Smooth muscle cell (in vitro differentiated cells): Measurements from ENCODE around the gene CXCR2.

DNA sequence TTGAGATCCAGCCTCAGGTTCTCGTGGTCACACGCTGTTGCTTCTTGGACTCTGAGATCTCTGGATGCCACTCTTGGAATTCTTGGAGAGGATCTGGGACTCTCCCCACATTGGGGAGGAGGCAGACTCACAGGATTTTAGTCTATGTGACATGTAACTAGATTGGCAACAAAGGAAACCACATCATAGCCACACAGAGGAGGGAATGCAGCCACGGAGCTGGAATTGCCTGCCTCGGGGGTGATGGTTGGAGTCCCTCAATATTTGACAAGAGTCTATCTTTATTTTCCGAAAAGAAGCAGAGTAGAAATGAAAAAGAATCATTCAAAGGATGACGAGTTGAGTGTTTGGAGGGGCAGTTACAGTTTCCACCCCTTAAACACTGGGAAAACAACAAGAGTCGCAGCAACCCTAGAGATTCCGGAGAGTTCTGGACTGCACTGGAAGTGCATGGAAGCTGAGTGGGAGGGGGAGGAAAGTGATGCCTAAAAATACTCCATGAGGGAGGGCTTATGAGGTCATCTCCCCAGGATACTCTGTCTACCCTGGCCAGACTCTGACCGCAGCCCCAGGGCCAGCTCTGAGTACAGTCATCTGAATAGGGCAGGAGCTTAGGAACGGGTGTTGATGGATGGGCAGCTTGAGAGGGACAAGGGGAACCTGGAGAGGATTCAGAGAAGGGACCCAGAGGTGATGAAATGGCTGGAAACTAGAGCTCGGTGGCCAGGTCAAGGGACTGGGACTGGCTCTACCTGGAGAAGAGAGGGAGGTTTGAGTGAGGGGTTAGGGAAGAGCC lies 79.1 kb upstream of the IGFBP5 start:
- RAMPAGE, long total RNA: no peak

DNA sequence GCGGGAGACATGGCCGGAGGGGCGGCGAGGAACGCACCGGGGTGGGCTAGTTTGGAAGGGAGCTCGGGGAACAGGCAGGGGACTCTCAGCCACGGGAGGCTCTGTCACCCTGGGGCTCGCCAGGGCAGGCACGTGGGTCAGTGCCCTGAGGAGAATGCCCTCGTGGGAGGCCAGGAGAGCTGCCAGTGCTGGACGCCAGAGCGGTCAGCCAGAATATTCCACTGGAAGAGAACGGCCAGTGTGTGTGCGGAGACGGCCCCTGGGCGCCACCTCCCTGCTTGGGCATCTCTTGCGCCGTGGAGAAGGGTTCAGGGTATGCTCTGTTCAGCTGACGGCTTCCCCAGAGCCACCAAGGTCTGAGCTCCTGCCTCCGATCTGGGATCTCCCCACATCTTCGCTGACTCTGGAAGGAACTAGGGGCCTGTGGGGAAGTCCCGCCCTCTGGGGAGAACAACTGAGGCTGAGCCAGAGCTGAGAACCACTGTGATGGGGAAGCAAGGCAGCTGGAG lies 49.4 kb downstream of the TNP1 start:
- RAMPAGE, long total RNA: no peak

DNA sequence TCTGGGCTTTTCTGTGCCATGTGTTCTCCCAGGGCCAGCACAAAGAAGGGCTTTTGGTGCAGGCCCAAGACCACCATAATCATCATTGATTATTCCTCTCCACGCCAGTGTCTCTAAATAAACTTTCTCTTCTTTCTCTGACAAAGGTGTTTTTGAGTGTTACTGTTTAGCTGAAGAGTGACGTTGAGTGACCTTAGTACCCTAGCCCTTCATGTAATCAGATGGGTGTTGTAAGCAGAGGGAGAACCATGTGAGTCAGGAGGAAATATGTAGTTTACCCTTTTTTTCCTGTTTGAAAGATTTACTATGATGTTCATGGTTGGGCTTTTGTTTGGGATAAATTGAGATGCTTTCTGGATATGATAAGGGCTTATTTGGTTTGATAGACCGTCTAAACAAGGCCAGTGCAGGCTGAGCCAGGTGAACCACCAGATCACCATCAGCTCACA lies 11.7 kb upstream of the TNP1 start:
- RAMPAGE, long total RNA: no peak

DNA sequence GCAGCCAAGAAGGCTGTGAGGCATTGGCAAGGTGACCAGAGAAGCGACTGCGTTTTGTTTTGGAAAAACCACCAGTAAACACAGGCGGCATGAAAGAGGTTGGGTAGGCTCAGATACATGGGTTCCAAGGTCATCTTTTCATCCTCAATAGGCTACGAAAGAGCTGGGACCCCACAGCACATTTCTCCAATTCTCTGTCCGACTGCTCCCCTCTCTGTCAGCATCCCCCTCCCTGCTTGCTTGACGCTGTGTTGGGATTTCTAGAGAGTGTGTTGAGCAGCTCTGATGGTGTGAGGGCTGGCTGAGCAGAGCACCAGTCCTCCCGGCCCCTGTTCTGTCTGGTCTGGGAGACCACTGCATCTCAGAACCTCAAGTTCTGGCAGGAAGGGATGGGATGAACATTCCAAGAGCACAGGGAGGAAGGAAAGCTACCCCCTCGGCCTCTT lies 74.0 kb upstream of the TNP1 start:
- RAMPAGE, long total RNA: no peak

- RAMPAGE, long total RNA: no peak
Measured at GRCh38 chr2:217075387-217075632, 215.4 kb upstream of the TNP1 start.

DNA sequence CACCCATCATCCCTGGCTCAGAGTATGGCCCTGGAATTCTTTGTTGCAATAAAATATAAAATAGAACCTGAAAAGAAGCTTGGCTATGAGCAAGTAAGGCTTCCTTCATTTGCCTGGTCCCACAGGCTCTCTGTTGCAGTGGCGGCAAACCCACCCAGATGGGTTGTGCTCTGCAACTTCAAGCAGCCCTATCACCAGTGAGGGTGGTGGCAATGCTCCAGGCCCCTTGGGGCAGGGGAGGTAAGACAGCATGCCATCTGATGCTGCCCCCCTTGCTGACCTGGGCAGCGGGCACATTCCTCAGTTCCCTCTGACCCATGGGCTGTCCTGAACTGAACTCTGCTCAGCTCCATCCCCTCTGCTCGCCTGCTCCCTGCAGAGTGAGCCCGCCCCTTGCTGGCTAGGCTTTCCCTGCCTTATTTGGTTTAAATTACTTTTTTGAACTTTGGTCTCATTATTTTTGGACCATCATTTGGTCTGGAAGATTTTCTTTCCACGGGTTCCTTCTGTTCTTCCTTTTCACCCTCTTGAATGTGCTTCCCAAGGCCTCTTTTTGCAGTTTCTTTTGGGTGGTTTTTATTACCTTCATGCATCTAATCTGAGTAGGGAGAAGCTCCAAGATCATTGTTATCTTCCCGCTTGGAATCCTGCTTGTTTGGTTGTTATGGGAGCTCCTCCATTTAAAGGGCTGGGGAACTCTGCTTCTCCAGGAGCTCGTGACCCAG lies 565.5 kb downstream of the TNS1 start:
- RAMPAGE, long total RNA: no peak

DNA sequence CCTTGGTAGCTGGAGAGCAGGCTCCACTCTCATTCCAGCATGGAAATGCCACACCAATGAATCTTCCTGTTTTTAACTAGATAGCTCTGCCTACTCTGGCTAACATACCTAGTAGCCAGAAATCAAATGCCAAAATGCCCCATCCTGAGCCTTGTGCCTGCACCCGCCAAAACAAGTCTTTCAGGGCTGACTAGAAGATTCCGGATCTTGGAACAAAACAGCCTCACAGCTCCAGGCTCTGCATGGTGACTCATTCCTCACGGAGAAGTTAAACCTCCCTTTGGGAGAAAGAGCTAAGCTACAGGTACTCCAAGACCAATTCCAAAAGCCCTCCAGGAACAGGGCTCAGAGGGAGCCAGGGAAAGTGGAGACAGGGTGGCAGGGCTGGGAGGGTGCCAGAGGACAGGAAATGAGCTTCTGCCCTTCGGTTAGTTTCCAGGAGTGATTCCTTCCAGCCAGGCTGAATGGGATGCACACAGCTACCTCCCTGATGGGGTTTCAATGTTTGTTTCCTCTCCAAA lies 295.7 kb downstream of the TNS1 start:
- RAMPAGE, long total RNA: no peak

DNA sequence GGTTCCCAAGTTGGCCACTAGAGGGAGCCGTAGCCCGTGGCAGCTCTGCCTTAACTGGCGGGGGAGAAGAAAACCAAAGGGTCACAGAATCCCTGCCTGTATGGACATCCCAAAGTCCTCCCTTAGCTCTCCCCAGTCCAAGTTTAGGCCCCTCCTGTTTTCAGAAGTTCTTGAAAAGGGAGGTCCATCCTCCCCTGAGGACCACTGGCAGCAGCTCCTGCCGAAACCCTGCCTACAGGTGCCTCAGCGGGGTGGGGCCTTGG lies 213.5 kb downstream of the TNS1 start:
- RAMPAGE, long total RNA: no peak

DNA sequence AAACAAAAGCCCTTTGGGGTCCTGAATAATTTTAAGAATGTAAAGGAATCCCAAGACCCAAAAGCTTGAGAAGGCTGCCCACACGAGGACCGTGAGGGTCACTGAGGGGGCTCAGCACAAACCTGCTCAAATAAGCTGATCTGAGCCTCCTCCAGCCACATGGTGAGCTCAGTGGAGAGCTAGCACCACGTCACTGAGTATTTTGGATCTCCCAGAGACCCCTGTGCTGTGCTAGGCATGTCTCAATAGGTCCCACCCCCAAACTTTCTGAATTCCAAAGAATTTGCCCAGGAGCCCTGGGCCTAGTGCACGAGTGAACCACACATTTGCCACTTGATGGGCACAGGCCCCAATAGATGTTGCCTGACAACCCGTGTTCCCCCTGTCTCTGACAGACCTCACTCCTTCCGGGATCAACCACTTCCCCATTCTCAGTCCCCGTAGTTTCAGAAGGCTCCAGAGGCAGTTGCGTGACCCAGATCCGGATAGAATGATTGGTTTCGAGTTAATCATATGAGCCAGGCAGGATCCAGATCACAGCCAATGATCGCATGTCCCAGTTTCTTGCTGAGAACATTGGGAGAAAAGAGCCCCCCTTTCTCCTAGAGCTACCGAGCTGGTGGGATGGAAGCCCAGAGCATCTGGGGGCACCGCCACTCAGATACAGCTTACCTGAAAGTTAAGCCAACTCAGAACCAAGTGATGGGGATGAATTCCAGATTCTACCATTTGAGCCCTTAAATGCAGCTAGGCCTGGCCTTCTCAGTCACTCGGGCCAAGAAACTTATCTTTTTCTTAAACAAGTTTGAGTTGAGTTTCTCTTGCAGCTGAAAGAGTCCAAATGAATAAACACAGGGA lies 203.8 kb downstream of the TNS1 start:
- RAMPAGE, long total RNA: no peak

DNA sequence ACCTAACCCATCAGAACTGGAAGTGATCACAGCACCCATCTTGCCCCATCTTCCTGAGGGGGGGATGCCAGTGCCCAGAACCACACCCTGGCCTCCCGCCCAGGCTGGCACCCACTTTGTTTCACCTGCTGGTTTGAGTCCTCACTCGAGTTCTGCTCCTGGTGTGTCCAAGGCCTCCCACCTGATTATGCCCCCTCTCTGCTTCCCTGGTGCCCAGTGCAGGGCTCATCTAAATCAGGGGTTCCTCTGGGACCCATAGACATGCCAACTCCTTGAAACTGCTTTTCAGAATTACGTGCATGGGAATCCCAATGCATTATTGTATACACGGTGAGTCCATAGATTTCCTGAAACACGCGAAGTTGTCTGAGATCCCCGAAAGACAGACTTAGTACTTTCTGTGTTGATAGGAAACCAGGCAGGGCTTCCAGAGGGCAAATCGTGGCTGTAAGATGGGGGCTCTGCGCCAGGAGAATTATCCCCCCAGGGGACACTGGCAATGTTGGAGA lies 174.3 kb downstream of the TNS1 start:
- RAMPAGE, long total RNA: no peak

- RAMPAGE, long total RNA: no peak
Measured at GRCh38 chr2:217853398-217854162, 149.2 kb downstream of the TNS1 start.

- RAMPAGE, long total RNA: no peak
Measured at GRCh38 chr2:217879029-217879402, 123.8 kb downstream of the TNS1 start.

GRCh38 chr2:217939449-217940261 lies 63.1 kb downstream of the TNS1 start:
- RAMPAGE, long total RNA: no peak

GRCh38 chr2:217992995-217993639 lies 9.7 kb downstream of the TNS1 start:
- RAMPAGE, long total RNA: no peak

- RAMPAGE, long total RNA: no peak
Measured at GRCh38 chr2:218125503-218126369, at the start of gene CXCR2. TSS of gene CXCR2 (plus strand) at chr2:218126028.

GRCh38 chr2:218128881-218129483 lies 3.2 kb downstream of the CXCR2 start:
- RAMPAGE, long total RNA: no peak

GRCh38 chr2:218219779-218220333 lies 2.9 kb downstream of the ARPC2 start:
- RAMPAGE, long total RNA: no peak

DNA sequence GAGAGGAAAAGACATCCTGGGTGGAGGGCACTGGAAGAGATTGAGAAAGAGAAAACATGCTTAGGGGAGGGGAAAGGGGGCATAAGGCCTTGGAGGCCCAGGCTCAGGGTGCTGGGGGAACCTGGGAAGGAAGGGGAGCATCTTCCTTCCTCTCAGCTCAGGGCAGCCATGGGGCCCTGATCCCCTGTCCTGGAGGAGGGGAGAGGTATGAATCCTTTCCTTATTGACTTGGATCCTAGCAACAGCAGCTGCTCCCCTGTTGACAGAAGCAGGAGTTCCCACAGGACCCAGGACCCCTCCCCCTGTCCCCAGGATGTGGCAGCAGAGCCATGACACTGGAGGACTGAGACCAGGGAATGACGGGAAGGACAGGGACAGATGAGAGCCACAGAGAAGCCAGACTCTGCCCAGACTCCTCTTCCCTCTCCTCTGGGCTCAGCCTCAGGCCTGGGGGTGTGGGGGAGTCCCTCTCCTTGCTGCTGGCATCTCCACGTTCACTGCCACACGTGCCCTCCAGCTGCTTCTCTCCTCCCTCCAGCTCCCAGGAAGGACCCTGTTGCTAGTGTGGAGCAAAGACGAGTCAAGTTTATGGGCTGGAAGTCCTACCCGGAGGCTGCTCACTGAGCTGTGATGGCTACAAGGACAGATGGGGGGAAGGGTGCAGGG lies 839 bp downstream of the GPBAR1 start:
- RAMPAGE, long total RNA: no peak

- RAMPAGE, long total RNA: no peak
Measured at GRCh38 chr2:218264689-218265267, 4.0 kb downstream of the GPBAR1 start.

DNA sequence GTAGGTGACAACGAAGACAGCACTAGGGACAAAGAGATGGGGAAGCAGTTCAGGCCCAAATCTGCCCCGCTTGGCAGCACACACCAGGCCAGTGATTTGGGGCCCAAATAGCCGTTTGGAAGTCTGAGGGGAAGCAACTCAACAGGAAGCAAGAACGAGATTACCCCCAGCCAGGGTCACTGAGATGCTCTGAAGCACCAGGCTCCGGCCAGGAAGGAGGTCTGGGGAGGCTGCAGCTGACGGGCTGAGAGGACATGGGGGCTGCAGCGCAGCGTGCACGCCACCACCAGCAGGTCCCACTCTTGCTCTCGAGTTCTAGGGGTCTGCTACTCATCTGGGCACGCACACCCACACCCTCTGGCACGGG lies 8.2 kb downstream of the PNKD start:
- RAMPAGE, long total RNA: no peak